ENCODE measurements around a stretch of chr3.

DNA sequence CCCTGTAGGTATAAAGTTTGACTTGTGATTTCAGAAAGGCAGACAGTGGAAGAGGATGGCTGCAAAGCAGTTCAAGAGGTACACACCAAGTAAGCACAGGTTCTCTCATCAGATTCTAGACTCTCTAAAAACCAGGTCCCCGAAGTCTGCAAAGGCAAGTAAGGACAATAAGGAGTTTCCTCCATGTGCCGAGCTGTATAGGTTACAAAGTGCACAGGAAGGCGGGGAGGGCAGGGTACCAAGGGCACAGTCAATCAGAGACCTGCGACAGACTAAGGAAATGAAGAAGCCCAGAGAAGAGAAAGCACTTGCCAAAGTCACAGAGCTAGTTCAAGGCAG is 1.8 kb downstream of the SEC13 start:
- RAMPAGE, long total RNA = no peak
- RRBS = no CpG with 5 or more reads among the region's 4 CpGs

GRCh38 chr3:10319939-10320865 is 710 bp downstream of the SEC13 start:
- RAMPAGE, long total RNA = no peak
- RRBS = no CpG with 5 or more reads among the region's 20 CpGs

GRCh38 chr3:10438194-10438955 is 67.0 kb downstream of the ATP2B2 start:
- RAMPAGE, long total RNA = no peak
- RRBS = no CpG with 5 or more reads among the region's 14 CpGs

GRCh38 chr3:10496458-10497038 is 8.8 kb downstream of the ATP2B2 start:
- RAMPAGE, long total RNA = no peak
- RRBS = no CpG with 5 or more reads among the region's 9 CpGs

DNA sequence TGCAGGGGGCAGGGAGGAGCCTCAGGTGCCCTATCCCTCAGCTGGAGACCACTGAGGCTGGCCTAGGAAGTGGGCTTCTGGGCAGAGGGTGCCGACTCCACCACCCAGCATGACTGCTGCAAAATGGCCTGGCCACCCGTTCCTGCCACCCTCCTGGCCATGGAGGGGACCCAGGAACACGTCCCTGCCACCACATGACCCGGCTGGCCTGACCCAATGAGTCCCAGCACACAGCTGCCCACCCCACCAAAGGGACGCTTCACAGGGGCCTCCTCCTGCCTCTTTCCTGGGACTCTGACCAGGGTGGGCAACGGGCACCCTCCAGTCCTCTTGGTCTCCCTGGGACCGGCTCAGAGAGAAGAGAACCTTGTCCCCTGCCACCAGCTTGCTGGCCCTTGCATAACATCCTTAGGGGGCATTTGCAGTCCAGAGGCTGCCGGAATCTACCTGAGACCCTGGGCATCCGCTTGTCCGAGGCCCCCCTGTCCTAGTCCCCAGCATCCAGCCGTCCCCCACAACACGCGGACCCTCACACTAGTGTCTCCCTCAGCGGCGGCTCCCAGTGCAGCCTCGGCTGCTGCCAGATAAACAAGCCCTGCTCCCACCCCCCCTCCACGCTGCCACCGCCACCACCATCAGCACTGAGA is 554 bp downstream of the ATP2B2 start:
- RAMPAGE, long total RNA = no peak
- RRBS = 17% methylated on average over 2 of the region's 18 CpGs

GRCh38 chr3:10553482-10554263 is 48.3 kb upstream of the ATP2B2 start:
- RAMPAGE, long total RNA = no peak
- RRBS = no CpG with 5 or more reads among the region's 10 CpGs

- RAMPAGE, long total RNA = no peak
- RRBS = no CpG with 5 or more reads among the region's 1 CpG
Observed at GRCh38 chr3:10634695-10634992, 129.3 kb upstream of the ATP2B2 start.

DNA sequence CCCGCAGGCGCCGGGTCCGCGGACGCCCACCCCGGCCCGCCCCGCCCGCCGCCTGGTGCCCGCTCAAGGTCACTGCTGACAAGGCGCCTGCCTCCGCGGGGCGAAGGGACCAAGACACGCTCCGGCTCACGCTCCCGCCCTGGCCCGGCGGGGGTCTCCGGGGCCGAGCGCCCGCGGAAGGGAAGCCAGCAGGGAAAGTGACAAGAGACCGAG is 108.5 kb upstream of the SLC6A11 start:
- RAMPAGE, long total RNA = no peak
- RRBS = under 1% methylated on average over 20 of the region's 28 CpGs

- RAMPAGE, long total RNA = no peak
- RRBS = no CpG with 5 or more reads among the region's 34 CpGs
Observed at GRCh38 chr3:11136588-11138009, 17.2 kb upstream of the HRH1 start.

DNA sequence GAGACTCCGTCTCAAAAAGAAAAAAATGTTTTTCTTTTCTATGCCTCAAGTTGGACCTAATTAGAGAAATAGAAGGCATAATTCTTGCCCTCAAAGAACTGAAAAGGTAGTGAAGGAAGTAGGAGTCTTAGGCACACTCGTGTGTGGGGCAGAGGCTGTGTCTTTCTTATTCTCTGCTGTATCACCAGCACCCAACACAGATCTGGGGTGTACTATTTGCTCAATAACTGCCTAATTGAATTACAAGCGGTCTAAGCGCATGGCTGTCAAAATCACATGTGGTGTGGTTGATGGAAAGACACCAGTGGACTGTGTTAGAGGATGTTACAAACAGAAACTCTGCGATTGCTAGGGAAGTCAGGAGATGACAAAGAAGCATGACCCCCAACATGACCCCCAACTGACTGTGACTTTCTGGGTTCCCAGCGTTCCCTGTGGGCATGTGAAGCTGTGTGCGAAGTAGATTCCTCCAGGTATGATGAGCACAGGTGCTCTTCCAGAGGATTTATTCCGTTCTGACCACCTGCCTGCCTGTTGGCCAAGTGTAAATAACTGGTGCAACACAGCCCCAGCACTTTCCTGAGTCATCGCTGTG is 32.0 kb downstream of the ATG7 start:
- RAMPAGE, long total RNA = no peak
- RRBS = no CpG with 5 or more reads among the region's 9 CpGs

DNA sequence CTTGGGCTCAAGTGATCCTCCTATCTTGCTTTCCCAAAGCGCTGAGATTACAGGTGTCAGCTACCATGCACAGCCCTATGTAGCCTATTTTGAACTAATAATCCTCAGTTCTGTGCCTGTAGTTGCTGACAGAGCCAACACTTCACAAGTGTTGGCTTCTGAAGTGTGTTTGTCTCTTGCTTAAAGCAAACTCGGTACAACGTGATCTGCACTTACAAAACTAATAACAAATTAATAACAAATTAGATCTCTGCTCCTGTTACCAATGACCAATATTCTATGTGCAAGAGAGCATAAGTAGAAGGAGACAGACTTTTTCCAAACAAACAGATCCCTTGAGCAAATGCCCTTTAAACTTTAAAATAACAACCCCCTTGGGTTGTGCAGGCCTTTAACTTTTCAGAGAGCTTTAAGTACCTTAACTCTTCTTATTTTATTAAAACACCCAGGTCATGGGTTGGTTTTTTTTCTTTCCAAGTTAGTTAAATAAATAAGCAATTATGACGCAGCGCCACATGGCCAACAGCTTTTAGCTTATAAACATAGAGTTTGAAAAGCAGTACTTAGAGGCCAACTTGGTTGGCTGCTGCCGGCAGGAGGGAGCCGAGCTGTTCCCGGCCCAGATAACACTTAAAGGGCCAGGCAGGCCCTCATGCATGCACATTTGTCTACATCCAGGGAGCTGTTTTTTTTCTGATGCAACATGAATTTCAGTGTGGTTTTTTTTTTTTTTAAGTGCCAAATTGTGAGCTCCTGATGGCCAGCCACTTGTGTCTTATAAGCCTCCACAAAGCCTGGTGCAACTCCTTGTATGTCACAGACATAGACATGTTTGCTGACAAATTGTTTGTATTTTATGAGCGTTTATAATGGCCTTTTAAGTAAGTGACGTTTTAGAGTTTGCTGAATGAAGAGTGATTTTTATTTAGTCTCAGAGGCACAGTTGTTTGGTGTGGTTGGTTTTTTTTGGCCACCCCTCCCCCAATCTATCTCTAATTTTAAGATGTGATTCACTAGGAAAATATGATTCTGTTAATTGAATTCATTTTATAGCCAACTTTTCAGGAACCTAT is 134.7 kb downstream of the VGLL4 start:
- RAMPAGE, long total RNA = no peak
- RRBS = no CpG with 5 or more reads among the region's 10 CpGs

- RAMPAGE, long total RNA = no peak
- RRBS = no CpG with 5 or more reads among the region's 8 CpGs
Observed at GRCh38 chr3:11647401-11648031, 3.8 kb upstream of the VGLL4 start.

DNA sequence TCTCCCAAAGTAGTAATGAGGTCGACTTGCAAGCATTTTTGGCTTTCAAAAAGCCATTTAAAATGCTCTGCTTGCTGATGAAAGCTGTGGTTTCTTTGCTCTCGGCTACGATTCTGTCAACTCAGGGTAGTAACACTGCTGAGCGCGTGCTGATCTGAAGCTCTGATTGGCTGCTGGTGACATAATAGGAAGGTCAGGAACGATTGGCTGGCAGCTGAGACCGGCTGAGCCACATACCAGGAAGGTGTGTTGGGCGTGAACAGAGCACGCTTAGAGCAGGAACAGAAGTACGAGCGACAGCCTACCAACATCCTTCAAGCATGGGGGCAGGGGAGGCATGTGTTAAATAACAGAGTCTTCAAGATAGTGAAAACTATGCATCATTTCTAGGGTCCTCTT is 76.2 kb downstream of the TAMM41 start:
- RAMPAGE, long total RNA = no peak
- RRBS = no CpG with 5 or more reads among the region's 11 CpGs

DNA sequence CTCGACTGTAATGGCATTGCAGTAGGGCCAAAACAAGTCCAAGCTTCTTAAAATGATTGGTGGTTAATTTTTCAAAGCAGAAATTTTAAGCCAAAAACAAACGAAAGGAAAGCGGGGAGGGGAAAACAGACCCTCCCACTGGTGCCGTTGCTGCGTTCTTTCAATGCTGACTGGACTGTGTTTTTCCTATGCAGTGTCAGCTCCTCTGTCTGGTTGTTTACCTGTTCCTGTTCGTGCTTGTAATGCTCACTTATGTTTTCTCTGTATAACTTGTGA is 24.6 kb upstream of the TIMP4 start:
- RAMPAGE, long total RNA = no peak
- RRBS = no CpG with 5 or more reads among the region's 6 CpGs

DNA sequence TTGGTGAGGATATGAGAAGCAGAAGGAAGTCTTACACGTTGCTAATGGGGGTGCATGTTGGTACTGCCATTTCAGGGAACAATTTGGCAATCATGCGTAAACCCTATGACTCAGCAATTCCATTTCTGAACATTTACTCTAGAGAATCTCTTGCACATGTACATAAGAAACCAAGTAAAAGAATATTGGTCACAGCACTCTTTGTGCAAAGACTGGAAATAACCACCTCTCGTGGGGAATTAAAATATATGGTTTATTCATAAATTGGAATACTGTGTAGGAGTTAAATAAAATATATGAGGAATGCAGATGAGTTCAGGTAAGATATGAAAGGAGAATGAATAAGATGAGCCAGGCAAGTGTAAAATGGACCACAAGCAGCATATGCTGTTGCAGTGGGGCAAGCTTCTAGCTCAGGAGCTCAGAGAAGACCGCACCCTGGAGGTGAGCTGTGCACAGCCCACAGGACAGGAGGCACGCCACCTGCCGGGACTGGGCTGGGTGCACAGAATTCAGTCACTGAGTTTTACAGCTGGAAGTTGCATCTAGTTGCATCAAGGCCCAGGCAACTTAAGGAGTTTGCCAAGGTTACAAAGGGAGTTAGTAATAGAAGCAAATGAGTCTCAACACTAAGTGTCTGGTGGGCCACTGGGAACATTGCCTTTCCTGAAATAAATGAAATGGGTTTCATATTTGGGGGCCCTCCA is 35.8 kb upstream of the TIMP4 start:
- RAMPAGE, long total RNA = no peak
- RRBS = no CpG with 5 or more reads among the region's 6 CpGs

DNA sequence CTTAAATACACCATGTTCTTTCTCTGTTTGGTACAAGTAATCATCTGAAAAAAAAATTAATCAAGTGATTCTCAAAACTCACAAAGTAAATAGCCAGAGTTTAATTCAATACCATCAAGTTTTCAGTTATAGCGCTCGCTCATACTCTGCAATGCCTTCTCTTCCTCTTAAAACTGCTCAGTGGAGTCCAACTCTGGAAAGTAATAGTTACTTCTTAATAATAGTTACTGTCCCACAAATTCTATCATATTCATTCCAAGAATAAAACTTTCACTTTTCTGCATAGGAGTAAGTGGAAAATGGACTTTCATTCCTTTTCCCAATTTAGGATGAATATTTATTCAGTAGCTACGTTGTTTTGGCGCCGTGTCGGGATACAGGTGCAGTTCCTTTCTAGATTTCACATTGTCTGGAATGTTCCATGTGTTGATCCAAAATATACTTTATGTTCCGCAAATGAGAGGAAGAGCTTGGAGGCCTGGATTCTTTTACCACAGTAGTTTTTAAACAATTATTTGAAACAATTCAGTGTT is 23.0 kb upstream of the PPARG start:
- RAMPAGE, long total RNA = no peak
- RRBS = no CpG with 5 or more reads among the region's 7 CpGs

DNA sequence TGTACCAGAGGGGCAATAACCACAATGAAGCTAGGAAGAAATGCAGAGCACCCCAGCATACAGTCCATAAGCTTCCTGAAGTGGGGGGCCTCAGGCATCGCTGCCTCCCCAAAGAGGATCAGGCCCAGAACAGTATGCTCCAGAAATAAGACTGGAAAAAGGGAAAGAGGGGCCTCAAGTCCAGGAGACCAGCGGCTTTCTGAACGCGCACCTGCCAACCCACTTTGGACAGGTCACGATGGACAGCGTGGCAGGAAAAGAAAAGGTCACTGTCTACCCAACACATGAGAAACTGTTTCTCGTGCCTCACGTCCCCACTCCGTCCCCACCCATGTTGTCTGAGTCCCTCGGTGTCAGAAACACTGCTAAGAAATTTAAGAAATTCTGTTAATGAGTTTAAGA is 1.9 kb upstream of the PPARG start:
- RAMPAGE, long total RNA = no peak
- RRBS = no CpG with 5 or more reads among the region's 10 CpGs

DNA sequence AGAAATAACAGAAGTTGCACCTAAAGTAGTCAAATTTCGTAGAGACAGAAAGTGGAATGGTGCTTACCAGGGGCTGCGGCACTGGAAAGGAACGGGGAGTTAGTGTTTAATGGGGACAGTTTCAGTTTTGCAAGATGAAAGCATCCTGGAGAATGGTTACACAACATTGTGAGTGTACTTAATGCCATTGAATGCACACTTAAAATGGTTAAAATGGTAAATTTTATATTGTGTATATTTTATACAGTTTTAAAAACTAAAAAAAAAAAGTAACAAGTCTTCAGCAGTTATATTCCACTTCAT is 27.4 kb downstream of the PPARG start:
- RAMPAGE, long total RNA = no peak
- RRBS = no CpG with 5 or more reads among the region's 3 CpGs

- RAMPAGE, long total RNA = no peak
- RRBS = no CpG with 5 or more reads among the region's 5 CpGs
Observed at GRCh38 chr3:12676345-12676572, 12.3 kb upstream of the RAF1 start.

- RAMPAGE, long total RNA = no peak
- RRBS = no CpG with 5 or more reads among the region's 6 CpGs
Observed at GRCh38 chr3:12892027-12892293, 50.6 kb upstream of the RPL32 start.